Retinal pigment epithelial cell (primary cell): ENCODE measurements around a stretch of chr6.

DNA sequence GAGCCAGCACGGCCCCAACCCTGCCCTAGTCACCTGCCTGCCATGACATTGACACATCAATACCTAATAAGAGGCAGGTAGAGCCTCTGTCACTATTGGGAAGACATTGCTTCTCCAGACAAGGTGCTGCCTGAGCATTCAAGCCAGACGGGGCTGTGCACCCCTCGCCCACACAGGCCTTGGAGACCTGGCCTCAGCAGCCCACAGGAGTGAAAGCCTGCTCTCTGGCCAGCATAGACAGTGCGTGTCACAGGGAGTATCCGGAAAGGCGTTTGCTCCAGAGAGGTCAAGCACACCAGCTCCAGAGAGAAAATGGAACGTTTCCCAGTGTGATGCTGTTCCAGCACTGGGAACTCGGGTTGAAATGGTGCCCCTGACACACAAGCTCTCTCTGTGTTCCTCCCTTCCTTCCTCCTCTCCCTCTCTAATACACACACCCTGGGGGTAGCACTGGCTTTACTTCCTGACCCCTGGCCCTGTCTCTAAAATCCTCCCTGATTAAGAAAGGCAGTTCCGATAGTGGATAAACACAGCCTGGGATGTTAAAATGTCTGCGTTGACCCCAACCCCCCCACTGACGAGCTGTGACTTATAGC lies 3.3 kb downstream of the DLL1 start:
- RRBS, result no CpG with 5 or more reads among the region's 11 CpGs

DNA sequence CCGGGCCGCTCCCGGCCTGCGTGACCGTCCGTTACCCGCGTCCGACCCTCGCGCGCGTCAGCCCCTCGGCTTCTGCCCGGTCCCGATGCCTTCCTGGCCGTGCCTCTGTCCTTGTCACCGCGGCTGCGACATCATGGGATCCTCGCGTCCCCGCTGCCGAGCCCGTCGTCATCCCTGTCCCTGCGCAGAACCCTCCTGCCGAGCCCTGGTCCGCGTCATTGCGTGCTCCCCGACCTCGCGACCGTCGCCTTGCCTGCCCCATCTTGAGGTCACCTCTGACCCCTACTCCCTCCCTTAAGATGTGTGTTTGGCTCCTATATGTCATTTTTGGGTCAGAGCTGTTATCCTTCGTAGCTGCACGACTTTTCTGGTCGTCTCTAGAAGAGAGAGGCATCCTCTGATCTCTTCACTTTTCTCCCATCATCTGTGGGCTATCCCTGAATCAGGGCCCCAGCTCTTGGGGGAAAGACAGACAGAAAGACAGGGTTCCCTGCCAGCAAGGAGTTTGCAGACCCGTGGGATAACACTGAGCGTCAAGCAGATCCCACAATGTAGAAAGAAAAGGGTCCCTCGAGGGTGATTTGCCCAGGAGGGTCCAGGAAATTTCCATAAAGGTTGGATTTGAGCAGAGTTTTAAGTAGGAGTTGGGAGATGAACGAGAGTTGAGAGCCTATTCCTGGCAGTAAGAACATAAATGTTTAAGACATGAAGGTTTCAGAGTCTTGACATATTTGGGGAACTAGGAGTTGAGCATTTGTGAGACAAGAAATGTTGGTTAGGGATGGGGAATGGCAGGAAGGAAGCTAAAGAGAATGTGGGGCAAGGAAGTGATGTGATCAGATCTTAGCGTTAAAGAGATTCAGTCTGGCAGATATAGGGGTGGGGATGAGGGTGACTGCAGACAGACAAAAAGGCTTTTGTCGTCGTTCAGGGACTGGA lies 587 bp downstream of the FAM120B start:
- RRBS, result under 1% methylated on average over 13 of the region's 46 CpGs

DNA sequence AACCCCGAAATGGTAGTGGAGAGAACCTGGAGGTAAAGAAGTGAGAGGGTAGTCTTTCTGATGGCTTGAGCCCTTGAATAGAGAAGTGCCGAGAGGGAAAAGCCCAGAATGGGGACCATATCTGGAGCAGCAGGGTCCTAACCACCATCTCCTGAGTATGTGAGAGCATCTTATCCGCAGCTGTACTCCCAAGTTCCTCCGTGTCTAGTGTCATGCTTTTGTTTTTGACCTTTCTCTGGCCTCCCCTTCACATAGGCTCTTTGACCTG lies 1.2 kb downstream of the FAM120B start:
- RRBS, result no CpG with 5 or more reads among the region's 4 CpGs

DNA sequence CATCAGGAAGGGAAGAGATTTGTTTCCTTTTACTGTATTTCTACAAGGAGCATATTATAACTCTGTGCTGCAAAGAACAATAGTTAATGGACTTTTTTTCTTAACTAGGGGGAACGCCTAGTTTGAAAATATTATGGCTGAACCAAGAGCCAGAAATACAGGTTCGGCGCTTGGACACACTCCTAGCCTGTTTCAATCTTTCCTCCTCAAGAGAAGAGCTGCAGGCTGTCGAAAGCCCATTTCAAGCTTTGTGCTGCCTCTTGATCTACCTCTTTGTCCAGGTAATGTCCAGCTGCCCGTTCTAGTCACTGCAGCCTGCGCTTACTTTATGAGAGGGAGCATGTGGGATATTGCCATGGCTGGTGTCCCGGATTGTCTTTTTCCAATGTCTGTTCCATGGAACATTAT lies 41.5 kb downstream of the FAM120B start:
- RRBS, result no CpG with 5 or more reads among the region's 7 CpGs

DNA sequence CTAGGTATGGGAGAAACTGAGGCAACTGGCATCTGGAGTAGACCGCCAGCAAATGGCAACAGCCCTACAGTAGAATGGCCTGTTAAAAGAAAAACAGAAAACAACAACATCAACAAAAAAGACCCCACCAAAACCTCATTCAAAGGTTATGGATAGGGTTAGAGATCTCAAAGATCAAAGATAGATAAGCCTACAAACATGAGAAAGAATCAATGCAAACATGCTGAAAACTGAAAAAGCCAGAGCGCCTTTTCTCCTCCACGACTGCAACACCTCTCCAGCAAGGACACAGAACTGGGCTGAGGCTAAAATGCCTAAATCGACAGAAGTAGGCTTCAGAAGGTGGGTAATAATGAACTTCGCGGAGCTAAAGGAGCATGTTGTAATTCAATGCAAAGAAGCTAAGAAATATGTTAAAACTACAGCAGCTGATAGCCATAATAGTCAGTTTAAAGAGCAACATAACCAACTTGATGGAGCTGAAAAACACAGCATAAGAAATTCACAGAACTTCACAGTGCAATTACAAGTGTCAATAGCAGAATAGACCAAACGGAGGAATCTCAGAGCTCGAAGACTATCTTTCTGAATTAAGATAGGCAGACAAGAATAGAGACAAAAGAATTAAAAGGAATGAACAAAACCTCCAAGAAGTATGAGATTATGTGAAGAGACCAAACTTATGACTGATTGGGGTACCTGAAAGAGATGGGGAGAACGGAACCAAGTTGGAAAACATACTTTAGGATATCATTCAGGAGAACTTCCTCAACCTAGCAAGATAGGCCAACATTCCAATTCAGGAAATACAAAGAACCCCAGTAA lies 44.3 kb downstream of the FAM120B start:
- RRBS, result no CpG with 5 or more reads among the region's 9 CpGs

DNA sequence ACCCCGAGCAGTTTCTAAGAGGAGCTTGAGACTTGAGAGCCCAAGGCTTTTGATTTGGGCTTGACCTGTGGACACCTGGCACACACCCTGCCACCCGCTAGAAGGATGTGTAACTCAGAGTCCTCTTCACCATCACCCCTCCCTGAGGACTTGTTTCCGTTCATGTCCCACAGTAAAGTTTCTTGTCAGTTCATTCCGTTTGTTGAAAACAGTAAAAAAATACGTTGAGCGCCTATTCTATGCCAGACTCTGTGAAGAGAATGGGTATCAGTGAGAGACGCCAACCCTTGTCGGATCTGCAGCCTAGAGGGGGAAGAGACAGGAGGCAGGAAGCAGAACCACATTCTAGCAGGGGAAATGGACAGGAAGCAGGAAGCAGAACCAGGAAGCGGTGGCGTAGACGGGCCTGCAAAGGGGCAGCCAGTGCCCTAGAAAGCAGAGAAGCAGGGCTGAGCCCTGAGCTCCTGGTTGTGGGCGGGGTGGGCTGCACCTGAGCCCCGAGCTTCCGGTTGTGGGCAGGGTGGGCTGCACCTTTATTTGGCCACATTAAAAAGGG lies 71.8 kb downstream of the FAM120B start:
- RRBS, result no CpG with 5 or more reads among the region's 14 CpGs

- RRBS, result no CpG with 5 or more reads among the region's 3 CpGs
These were observed 19.2 kb downstream of the PSMB1 start for GRCh38 chr6:170533739-170534565.